Airway epithelial cell (primary cell): ENCODE results near the gene PBDC1.

DNA sequence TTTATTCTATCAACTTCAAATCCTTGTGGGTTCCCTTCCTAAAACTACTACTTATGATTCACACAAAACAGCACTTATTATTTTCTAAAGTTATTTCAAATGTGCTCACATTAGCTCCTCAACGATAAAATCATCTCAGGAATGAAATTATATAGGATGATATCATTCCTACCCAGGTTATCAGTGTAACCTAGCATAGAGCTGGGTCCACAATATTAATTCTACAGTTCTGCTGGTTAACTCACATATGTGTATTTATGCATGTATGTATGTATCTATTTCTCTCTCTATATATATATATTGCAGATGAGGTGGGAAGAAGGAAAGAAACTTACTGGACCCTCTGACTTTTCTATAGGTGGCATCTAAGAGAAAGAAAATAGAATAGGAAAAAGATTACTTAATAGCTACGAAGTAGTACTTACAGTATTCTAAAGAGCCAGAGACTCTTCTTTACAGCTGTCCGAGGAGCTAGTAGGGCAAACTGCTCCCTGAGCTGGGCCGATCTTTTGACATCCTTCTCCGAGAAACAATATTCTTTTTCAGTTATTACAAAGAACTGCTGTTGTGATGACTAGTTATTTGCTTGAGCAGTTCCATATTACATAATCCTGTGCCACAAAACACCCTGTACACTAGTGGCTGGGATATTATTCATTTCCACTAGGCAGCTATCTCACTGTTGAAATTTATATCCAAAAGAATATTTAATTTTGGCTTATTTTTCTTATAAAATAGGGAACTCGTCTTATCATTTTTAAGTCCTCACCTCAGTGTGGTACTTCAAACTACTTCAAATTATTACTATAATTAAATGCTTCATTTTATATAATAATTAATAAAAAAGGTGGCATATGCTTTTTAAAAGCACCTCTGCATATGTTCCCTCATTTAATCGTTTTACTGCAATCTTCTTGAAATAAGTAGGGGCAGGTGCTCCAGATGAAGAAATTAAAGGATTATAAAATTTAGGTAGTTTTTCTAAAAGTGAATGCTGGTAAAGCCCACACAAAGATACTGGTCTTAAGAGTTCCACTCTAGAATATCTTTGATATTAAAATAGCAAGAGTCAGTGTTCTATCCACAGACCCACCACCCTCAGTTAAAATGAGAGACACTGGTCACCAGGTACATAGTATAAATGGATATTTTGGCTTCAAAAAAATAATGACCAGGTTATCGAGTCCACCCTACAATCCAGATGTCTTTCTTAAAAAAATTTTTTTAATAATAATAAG lies 278.4 kb downstream of the CHIC1 start:
- RAMPAGE, long total RNA, result no peak

- RAMPAGE, long total RNA, result no peak
Observed at GRCh38 chrX:73850195-73850895, 287.3 kb downstream of the CHIC1 start.

- RAMPAGE, long total RNA, result start-site peak on the plus strand at chrX:73944339-73944347, 417 and 190 reads in 2 replicates
Observed at GRCh38 chrX:73943513-73944641, 360.1 kb upstream of the ZCCHC13 start.

DNA sequence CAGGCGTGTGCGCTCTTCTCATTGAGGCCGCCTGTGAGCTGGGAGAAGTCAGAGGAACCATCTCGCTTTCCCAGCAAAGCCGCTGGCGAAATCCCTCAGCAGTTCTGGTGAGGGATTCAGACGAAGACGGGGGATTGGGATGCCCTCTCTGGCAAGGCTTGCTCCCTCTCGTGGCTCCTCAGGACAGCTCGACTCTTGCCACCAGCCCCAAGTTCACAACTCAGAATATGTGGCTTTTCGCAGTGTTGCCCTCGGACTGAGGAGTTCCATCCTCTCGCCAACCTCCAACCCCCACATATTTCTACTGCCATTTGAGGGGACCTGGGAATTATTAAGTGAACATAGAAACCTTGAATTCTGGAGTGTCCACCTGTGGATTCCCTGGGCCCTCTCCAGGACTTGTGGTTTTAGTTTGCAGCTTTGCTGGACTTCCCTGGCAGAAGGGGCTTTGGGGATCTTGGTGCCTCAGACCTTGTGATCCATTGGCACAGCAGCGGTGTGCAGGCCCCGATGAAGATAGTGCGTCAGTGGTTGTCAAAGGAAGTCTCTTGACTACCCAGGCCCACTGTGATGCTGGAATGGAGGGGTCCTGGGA lies 1.9 kb downstream of the SLC16A2 start:
- RAMPAGE, long total RNA, result no peak

DNA sequence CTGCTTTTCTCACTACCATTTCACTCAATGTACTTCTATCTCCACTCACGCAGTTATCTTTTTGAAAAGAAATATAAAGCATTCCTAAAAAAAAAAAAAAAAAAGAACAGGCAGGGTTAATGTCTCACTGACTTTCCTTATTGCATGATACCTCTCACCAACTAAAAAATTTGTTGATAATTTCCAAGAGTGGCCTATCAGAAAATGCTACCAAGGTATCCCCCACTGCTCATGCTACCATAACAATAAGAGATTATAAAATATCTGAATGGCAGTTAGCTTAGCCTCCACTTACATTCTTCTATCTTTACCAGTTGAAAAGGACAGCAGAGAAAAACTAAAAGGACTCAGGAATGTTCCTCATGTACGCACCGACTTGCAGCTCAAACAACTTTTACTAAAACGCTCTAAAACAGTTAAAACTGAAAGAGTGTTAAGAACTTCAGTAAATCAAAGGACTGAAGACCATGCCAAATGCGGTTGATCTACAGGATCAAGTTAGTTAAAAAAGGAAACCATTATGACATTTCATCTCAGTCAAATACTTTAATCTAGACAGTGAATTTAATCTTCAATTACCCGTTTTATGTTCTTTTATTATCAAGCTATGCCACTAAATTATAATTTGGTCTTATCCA lies 6.0 kb downstream of the RLIM start:
- RAMPAGE, long total RNA, result no peak

DNA sequence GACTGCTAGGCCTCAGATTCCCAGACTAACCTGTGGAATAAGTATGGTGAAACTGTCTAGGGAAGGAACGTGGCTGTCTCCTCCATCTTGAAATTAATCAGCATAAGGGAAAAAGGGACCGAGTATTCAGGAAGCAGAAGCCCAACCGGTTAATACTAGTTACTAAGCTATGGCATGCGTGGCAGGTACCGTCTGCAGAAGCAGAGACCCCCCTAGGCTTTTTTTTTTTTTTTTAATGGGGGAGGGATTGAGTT lies 1.1 kb downstream of the RLIM start:
- RAMPAGE, long total RNA, result no peak

DNA sequence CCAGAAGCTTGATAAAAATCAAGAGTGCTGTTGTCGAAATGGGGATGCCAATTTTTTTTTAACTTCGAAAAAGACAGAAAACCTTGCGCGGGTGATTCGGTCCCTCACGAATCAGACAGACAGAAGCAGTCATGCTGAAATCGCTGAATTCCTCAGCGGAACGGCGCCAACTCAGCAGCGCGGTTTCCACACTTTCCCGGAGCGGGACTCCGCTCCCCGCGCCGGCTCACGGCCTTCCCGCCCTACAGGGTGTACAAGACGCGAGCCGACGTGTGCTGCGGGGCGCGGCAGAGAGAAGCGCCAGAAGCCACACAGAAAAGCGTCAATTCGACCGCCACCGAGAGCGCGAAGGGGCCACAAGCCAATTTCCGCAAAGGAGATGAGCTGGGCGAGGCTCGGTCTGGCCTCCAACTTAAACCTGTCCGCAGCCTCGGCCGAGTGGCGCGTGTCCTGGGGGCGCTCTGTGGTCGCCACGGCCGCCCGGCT lies 1.3 kb downstream of the NEXMIF start:
- RAMPAGE, long total RNA, result no peak

GRCh38 chrX:75522426-75522839 lies 404 bp downstream of the ZDHHC15 start:
- RAMPAGE, long total RNA, result no peak

DNA sequence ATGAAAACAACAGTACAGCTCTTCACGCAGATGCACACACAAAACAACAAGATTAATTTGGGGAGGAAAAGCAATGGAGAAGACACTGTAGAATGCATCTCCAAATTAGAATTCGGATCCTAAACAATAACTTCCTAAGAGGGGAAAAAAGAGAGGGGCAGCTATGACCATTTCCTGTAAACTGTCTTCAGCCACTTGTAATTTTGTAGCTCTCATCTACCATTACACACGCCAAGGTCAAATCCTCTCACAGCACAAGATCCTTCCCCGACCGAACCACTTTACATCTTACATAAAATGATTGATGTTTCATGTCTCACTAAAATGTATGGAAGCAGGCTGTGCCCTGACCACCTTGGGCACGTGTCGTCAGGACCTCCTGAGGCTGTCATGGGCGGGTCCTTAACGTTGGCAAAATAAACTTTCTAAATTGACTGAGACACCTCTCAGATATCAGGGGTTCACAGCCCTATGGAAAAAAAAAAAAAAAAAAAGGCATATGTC lies 24.1 kb upstream of the PBDC1 start:
- RAMPAGE, long total RNA, result no peak

- RAMPAGE, long total RNA, result start-site peak on the plus strand at chrX:76173033-76173134, 1,917 and 497 reads in 2 replicates
Observed at GRCh38 chrX:76172227-76173290, at the start of gene PBDC1. PBDC1 (plus strand) TSS chrX:76173062.

GRCh38 chrX:77684078-77684701 lies 101.8 kb downstream of the ATRX start:
- RAMPAGE, long total RNA, result no peak

- RAMPAGE, long total RNA, result no peak
Observed at GRCh38 chrX:78132957-78134074, 6.1 kb downstream of the TAF9B start.

- RAMPAGE, long total RNA, result no peak
Observed at GRCh38 chrX:78321762-78322228, 5.6 kb downstream of the CYSLTR1 start.

DNA sequence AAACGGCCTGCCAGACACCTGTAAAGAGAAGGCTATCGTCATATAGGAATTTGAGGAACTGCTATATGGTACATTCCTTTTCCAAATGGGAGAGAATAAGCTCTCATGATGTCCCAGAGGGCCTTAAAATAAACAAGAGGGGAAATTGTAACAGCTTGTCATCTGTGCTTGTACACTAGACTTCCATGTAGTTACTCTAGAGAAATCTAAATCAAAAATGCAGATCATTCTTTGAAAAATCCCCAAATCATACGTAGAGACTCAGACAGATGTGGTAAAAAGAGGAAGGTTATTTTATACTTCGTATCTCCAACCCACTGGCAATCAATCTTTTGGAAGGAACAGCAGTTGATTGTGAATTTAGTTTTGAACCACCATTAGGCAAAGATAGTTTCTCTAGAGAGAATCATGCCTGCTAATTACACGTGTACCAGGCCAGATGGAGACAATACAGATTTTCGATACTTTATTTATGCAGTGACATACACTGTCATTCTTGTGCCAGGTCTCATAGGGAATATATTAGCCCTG lies 26.2 kb downstream of the GPR174 start:
- RAMPAGE, long total RNA, result no peak

- RAMPAGE, long total RNA, result no peak
Observed at GRCh38 chrX:79270368-79270990, 96.7 kb downstream of the ITM2A start.

GRCh38 chrX:79337026-79337973 lies 29.8 kb downstream of the ITM2A start:
- RAMPAGE, long total RNA, result no peak

DNA sequence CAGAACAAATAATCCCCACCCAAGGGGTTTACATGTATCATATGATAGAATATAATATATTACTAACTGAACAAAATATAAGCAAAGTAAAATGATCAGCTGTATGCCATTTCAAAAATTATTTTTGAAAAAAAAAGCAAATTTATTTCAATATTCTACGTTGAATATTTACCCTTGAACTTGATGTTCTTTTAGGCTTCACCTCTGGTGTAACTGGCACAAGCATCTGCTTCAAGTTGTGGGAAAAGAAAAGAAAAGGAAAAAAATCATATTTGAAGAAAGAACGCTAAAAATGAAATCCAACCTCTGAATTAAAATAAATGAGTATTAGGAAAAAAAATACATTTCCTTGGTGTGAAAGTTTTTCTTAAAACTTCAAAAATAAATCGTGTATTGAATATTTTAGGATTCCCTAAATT lies 83.4 kb downstream of the HMGN5 start:
- RAMPAGE, long total RNA, result no peak

DNA sequence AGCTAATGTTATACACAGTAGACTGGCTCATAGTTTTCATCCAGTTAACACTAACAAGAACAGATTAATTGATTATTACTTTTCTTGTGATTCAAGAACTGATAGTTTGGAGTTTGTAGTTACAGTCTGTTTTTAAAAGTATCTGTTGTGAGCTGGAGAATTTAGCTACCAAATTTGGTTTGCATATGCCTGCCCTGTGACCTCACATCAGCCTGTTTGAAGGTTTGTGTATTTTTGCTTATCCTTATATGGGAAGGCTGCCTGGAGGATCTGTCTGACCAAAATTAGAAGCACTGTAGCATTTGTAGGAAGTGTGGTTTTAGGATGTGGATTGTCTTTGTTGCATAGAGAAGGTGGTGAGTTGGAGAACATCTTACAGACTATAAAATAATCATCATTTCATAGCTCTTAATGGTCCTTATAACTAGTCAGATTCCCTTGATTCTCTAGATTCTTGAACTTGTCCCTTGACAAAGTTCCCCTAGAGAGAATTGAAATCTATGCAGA lies 57.1 kb downstream of the SH3BGRL start:
- RAMPAGE, long total RNA, result no peak

DNA sequence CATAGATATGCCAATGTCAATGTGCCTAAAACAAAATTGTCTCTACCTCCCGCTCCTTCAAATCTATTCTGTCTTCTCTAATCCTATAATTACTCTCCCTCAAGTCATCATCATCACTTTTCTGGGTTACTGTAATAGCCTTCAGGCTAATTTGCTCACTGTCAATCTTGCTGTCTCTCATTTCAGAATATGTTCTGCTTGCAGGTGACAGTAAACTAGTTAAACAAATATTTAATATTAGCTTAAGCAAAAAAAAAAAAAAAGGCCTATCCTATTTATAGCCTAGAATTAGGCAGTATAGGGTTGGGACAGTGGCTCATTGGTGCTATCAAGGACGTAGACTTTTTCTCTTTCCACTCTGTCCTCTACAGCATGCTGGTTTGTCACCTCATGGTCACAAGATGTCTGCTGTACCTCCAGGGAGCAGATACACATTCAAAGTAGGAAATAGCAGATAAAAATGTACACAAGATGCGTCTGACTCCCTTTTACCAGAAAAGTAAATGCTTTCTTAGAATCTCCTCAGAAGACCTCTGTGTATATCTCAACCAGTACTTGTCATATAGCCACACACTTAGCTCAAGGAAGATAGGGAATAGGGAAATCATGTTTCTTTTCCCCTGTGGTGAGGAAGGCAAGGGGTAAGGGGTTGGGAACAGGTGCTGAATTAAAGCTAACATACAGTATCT lies 86.2 kb downstream of the APOOL start:
- RAMPAGE, long total RNA, result no peak

- RAMPAGE, long total RNA, result no peak
Observed at GRCh38 chrX:91435459-91435869, 825 bp downstream of the PABPC5 start.